Glomerular endothelial cell (primary cell): Measurements from ENCODE around the gene TRPC4AP.

DNA sequence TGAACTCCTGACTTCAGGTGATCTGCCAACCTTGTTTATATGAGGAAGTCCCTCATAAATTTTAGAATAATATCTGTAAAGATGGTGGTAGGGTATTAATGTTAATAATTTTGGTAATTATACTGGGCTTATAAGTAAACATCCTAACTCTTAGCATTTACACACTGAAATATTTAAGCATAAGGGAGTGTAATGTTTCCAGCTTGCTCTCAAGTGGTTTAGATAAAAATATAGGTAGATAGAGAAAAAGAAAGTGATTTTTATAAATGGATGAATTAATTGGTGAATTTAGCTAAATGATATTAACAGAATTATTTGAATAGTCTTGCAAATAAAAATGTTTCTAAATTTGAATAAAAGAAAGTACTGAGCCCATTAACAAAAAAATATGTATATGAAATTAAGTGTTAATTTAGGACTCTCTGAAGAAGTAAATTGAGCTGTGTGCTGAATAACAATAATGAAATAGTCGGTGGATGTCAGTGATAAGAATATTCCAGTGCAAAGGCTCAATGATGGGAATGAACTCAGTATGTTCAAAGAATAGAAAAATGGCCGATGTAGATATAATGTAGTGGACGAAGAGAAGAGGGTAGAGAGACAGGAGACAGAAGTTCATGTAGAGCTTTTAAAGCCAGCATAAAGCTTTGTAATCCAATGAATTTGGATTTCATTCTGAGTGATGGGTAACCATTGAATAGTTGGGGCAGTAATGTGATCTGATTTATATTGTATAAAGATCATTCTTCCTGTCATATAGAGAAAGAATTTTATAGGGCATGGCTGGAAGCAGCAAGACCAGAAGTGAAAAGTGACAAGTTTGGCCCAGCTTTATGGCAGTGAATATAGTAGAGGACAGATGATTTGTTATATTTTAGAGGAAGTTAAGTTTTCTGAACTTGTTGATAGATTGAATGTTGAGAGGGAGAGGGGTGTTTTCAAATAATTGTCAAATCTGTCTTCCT, 82.5 kb downstream of the CBFA2T2 start:
- RAMPAGE, long total RNA = no peak

DNA sequence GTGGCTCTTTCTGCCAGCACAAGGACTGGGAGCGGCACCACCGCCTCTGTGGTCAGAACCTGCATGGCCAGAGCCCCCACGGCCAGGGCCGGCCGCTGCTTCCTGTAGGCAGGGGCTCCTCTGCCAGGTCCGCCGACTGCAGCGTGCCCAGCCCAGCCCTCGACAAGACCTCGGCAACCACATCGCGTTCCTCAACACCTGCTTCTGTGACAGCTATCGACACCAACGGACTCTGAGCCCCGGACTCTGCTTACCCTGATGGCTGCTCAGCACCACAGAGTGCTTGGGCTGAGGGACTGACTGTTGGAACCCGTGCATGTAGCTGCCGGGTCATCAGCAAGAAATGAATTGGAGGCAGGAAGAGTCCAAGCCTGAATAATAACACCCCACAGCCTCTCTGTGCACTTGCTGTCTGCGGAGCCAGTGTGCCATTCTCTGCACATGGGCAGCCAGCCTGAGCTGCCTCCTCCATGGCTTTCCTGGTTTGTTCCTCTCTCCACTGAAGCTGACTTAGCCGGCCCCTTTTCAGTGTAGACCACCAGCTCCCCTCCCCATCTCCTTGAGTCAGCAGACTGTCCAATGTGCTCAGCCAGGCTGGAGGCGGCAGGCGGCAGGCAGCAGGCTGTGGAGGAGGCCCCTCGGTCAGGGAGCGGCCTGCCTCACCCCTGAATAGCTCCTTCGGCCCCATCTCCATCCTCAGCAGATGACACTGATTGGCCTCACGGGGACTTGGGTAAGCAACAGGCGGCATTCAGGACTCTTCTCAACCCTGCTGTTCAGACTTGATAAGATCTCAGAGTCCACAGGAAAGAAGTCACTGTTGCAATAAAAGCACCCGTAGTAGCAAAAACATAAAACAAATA, 17.5 kb upstream of the C20orf144 start:
- RAMPAGE, long total RNA = no peak

DNA sequence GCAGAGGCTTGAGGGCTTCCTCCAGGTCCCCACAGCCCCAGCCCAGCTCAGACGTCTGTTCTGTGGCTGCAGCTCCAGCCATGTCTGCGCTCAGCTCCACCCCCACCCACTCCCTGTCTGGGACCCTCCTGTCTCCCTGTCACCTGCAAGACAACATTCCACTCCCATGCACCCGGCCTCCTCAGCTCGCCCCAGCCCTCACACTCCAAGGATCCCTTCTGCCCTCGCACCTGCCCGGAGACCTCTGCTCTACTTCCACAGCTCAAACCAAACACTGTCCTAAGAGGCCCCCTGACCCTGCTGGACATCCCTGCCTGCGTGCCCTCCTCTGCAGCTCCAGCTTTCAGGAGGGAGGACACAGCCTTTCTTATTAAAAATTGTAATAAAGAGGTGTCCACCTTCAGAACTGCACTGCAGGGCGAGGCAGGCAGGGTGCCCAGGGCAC, 7.2 kb upstream of the C20orf144 start:
- RAMPAGE, long total RNA = no peak

GRCh38 chr20:33732191-33732893, 546 bp downstream of the ZNF341 start:
- RAMPAGE, long total RNA = no peak

- RAMPAGE, long total RNA = no peak
These were observed 18.5 kb downstream of the CHMP4B start for GRCh38 chr20:33829437-33830302.

DNA sequence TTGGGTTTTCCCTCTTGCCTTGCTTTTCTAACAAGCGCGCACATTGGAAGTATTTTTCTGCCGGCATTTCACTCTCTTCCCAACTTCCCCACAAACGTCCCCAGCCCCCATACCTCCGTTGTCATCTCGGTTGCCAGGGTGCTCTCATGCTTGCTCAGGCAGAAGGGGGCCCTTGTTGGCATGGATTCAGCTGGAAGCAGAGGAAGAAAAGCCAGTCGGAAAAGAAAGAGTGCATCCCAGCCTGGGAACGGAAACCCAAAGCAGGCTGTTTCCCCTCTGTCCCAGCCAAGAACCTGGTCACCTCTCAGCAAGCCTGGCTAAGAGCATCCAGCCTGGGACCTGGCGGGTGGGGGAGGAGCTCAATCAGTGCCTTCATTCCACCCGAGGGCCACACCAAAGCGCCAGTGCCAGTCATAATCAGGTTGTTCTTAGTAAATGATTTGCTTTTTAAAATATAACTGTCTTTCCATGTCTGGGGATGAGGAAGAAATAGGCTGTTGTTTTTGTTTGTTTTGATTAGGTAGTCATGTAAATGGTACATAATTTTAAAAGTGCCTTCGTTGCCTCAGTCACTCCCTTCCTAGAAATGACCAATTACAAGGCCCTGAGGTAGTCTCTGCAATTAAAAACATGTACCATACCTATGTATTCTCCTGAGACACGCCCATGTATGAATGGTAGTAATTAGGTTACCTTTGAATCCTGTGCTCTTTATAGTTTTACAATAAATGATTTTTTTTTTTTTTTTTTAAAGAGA, 21.1 kb downstream of the CHMP4B start:
- RAMPAGE, long total RNA = no peak

- RAMPAGE, long total RNA = no peak
These were observed 39.7 kb downstream of the CHMP4B start for GRCh38 chr20:33850941-33851152.

GRCh38 chr20:34282770-34283035, 20.5 kb downstream of the AHCY start:
- RAMPAGE, long total RNA = no peak

DNA sequence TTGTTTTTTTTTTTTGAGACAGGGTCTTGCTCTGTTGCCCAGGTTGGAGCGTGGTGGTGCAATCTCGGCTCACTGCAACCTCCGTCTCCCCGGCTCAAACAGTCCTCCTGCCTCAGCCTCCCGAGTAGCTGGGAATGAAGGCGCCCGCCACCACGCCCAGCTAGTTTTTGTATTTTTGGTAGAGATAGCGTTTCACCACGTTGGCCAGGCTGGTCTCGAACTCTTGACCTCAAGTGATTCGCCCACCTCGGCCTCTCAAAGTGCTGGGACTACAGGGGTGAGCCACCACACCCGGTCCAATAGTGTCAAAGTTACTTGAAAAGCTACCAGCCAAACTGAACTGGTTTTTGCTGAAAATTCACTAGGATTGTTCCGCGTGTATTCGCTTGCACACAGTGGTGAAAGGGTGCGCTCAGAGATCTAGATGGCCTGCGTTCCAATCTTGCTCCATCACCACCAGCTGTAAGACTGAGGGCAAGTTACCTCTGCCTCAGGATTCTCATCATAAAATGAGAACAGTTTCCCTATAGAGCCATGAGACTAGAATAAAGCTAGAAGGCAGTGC, 1.1 kb downstream of the AHCY start:
- RAMPAGE, long total RNA = no peak

GRCh38 chr20:34433466-34433851, 70.4 kb downstream of the ITCH start:
- RAMPAGE, long total RNA = no peak

GRCh38 chr20:34514922-34516008, 957 bp upstream of the DYNLRB1 start:
- RAMPAGE, long total RNA = no peak

DNA sequence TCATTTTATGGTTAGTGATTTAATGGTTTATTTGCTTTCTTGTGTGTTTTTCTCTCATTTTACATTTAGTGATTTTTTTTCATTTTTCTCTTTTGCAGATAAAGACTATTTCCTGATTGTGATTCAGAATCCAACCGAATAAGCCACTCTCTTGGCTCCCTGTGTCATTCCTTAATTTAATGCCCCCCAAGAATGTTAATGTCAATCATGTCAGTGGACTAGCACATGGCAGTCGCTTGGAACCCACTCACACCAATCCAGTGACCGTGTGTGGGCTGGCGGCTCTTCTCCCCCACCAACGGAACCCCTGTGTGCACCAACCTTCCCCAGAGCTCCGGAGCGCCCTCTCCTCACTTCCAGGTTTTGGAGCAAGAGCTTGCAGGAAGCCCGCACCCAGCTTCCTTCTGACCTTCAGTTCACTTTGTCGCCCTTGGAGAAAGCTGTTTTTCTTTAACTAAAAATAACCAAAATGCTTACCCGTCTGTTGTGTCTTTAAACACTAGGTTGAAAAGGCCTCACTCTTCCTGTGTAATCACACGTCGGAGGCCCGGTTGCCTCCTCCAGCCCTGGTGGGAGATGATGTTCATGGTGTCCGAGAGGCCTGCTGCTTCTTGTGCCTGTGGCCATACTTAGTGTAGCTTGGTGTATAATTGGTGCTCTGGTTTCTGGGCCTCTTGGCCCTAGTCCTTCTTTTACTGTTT, 17.9 kb upstream of the MAP1LC3A start:
- RAMPAGE, long total RNA = no peak

GRCh38 chr20:34583381-34583996, 25.0 kb downstream of the MAP1LC3A start:
- RAMPAGE, long total RNA = no peak

DNA sequence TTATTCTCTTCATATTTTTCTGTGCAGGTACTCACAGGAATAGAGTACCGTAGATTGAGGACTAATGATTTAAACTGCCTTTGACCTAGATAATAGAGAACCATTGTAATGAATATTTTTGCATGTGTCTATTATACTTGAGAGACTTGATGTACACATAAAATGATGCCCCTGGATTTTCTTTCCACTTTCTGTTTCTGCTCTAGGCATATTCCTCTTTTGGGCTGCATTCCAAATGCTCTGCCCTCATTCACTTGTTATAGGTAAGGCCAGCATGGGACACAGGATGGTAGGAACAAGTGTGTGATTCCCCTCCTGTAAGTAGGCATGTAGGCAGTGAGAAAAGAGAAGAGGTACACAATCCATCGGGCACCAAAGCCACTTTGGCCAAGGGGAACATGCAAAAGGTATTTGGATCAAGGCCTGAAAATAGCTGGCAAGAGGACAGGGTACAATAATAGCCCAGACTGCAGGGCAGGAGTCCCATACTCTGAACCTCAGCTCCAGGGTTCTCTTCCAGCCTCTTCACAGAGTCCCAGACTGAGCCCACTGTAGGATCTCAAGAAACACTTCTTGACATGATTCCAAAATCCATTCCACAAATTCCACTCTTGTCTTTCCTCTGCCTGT, 19.5 kb downstream of the ACSS2 start:
- RAMPAGE, long total RNA = no peak

GRCh38 chr20:34907728-34908354, 31.4 kb downstream of the ACSS2 start:
- RAMPAGE, long total RNA = no peak

DNA sequence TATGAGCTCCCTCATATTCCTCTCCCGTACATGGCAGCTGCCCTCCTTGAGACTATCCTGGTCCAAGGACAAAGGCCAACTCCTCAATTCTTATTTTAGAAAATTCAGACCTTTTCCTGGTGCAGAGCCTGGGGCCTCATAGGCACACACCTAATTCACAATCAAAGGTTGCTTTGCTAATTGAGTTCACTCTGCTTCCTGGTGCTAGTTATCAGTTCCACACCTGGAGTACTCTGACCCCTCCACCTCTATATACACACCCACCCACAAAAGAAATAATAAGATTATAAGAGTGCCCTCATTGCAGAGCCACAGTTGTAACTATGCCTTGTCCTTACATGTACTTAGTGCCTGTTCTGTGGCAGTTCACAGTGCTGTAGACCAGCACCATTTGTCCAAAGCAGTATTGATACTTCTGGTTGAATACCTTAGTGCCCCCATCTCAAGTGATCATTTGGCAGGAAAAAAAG, 38.7 kb downstream of the GSS start:
- RAMPAGE, long total RNA = no peak

GRCh38 chr20:34986751-34987407, 31.2 kb downstream of the MYH7B start:
- RAMPAGE, long total RNA = no peak

GRCh38 chr20:35048680-35049604, 43.7 kb downstream of the TRPC4AP start:
- RAMPAGE, long total RNA = no peak

DNA sequence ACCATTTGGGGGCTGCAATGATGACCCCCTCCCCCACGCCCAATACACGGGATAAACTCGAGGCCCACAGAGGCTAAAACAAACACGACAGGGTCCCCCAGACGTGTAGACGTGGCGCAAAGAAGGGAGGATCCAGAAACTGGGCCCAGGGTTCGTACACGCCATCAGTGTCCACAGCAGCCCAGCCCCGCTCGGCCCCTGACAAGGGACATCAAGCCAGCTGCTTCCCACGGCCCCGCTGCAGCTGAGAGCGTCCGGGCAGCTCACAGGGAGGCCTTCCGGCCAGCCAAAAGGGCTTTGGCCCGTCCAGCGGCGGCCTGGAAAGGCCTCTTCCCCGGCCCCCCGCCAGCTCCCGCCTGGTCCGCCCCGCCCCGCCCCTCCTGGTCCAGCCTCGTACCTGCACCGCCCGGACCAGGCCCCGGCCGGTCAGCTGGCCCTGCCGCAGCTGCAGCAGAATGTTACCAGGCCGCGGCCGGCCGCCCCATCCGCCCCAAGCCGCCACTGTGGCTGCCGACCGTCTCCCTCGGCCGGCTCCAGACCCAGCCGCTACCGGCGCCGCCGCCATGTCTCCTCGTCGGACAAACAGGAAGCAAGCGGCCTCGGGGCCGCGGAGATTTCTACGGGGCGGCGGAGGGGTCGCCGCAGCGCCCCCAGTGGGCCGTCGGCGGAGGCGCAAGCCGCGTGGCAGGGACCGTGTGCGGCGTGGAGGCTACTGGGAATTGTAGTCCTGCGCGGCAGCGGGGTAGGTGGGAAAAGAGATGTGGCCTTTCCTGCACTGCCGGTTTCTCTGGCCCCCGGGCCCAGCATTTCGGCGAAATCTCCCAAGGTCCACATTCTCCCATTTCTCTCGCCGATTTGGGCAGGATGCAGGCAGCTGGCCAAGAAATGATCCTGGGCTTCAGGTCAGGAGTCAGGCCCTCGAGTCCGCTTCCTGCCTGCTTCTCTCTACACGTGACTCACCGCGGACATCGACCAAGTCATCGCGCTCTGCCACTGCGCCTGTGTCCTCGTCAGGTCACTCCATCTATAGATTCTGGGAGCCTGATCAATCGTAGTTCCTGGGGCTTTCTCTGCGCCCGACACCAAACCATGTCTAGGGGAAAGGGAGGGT, at the start of gene TRPC4AP:
Gene TRPC4AP, minus strand, starts transcription at position 591 of the 1,111 bp plus-strand sequence.
- RAMPAGE, long total RNA = start-site peak on the minus strand centred at position 607 of the sequence, 69 bp wide, 426 and 694 reads in 2 replicates

- RAMPAGE, long total RNA = no peak
These were observed 821 bp downstream of the MMP24OS start for GRCh38 chr20:35277069-35277533.